Thyroid gland (tissue), 7 donors: ENCODE results near the genes RGS8 and NCF2.

DNA sequence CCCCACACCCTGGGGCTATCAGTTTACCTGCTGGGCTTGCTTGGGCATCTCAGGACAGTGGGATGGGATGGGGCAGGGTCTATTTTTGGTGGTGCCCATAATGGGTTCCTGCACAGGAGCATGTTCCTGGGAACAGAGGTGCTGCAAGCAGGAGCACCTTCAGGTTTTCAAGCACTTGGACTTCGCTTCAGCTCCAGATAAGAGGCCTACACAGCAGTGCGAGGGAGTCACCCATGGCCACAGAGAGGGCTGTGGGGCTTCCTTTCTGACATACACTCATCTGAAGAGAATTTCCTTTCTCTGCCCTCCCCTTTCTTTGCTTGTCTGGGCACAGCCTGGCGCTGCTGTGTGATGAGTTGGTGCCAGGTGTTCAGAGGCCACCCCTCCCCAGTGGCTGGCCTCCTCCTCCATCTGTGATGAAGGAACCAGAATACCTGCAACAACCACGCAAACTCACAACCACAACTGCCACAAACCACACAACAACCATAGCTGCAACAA is 70.8 kb downstream of the IER5 start:
- PRO-cap, 2 experiments = no peak in any of the 2 experiments
- RAMPAGE, long total RNA, 5 experiments = no peak in any of the 5 experiments

DNA sequence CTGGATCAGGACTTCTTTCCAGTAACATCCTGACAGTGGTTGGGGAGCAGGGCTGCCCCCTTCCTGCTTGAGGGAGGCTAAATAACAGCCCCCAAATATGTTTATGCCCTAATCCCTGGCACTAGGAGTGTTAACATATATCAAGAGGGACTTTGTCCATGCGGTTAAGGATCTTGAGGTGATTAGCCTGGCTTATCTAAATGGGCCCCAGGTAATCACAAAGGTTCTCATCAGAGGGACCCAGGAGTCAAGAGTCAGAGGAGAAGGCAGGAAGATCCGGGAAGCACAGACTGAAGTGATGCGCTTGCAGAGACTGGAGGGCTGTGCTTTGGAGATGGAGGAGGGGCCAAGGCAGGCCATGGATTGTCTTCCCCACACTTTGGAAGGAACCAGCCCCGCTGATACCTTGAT is 86.3 kb downstream of the IER5 start:
- PRO-cap, 2 experiments = no peak in any of the 2 experiments
- RAMPAGE, long total RNA, 5 experiments = no peak in any of the 5 experiments

DNA sequence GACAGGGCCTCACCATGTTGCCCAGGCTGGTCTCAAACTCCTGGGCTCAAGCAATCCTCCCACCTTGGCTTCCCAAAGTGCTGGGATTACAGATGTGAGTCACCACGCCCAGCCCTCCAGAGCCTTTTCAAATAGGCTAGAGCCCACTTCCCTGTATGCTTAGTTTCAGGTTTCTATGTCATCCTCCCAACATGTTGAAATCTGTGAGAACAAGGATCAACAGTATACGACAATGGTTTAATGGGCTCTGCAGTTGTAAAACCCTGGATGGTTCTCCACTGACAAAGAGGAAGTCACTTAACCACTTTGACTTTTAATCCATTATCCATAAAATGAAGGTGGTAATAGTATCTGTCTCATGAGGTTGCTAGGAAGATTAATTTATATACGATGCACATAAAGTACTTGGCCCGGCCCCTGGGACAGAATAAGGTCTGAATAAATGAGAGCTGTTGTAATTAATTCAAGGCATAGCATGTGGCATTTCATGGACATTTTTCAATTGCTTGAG is 113.9 kb upstream of the ZNF648 start:
- PRO-cap, 2 experiments = no peak in any of the 2 experiments
- RAMPAGE, long total RNA, 5 experiments = no peak in any of the 5 experiments

DNA sequence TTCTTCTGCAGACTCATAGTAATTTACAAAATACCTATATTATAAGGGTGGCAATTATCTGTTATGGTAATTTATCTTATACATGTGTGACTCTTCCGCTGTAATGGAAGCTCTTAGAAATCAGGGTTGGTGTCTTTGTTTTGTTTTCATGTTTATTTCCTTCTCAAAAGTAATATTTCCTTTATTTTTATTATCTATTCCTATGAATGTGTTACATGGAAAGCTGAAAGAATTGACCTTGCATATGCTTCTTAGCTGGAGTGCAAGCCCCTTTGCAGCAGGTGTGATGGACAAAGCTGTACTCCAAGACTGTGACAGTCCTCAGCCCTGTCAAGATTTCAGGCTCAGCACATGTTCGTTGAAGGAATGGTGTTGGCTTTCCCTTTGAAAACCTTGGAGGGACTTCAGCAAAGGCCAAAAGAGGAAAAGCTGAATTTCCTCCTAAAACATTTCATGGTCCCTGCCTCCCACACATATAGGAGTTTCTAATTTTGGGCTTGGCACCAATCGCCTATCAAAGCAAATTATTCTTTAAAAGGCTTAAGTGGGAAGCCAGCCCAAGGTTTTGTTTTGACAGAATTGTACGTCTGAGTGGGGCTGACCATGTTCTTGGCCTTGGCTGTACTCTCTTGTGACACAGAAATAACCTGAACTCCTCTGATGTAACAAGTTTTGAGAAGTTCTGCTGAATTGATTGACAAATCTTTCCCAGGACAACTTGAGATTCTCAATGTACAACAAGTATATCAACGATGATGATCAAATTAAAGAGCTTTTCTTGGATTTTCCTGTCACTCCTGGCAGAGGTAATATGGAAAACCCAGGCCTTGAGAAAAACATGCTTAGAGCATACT is 135.5 kb upstream of the ZNF648 start:
- PRO-cap, 2 experiments = peak in 1 of 2 experiments; most common minus-strand start position 339 of the sequence (in 1)
- RAMPAGE, long total RNA, 5 experiments = start-site peak on the minus strand in 1 of 5 experiments, centred at position 337 of the sequence, 5 reads per replicate

DNA sequence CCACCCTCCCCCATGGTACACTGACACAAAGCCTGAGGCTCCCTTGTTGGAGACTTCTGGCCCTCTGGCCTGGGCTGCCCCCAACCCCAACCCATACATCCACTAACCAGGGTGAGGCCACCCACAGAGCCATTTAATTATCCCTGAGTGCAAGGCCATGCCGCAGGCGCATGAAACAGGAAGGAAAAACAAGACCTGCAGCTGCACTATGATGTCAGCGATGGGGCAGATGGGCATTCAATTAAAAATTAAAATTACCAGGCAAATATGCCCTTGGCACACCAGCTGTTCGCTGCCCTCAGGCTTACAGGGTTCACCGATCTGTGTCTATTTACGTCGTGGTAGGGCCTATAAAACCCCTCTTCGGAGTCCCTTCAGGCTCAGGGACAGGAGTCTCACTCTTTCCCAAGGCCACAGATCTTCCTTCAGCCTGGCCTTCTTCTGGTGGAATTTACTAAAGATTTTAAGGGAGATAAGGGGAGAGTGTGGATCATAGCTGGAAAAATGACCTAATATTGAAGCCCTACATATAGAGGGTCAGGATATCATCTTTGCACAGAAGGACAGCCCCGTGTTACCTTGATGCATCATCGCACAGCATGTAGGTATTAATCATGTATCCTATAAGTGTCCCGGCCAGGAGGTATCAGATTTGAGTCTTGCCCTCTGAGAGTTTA is 29.6 kb upstream of the RGS16 start:
- PRO-cap, 2 experiments = no peak in any of the 2 experiments
- RAMPAGE, long total RNA, 5 experiments = no peak in any of the 5 experiments

DNA sequence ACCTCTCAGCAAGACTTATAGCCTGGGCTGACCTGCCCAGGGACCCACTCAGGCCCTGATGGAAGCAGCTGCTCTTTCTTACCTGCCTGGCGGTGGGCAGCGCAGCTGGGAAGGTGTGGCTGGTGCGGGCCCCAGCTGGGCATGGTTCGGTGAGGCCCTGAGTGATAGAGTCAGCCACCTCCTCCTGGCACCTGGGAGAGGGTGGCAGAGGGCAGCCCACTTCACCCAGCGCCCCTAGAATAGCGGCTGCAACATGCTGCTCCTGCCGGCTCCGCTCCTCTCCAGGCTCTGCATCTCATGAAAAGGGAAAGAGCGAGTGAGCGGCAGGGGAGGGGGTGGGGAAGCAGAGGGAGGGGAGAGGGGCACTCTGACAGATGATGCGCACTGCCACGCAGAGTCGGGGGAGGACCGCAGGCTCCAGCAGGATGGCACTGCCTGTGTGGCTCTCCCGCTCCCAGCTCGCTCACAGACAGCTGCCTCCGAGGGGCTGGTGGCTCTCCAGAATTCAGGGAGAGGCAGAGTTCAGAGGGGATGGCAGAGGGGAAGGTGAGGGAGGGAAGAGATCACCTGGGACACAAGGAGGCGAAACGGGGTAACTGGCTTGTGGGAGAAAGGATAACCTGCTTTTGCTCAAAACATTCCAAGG is at the start of gene RGS8:
Gene RGS8, minus strand, starts transcription at position 318 of the 646 bp plus-strand sequence.
- PRO-cap, 2 experiments = no peak in any of the 2 experiments
- RAMPAGE, long total RNA, 5 experiments = no peak in any of the 5 experiments

GRCh38 chr1:182863412-182864137 is 24.4 kb downstream of the DHX9 start:
- PRO-cap, 2 experiments = no peak in any of the 2 experiments
- RAMPAGE, long total RNA, 5 experiments = no peak in any of the 5 experiments

DNA sequence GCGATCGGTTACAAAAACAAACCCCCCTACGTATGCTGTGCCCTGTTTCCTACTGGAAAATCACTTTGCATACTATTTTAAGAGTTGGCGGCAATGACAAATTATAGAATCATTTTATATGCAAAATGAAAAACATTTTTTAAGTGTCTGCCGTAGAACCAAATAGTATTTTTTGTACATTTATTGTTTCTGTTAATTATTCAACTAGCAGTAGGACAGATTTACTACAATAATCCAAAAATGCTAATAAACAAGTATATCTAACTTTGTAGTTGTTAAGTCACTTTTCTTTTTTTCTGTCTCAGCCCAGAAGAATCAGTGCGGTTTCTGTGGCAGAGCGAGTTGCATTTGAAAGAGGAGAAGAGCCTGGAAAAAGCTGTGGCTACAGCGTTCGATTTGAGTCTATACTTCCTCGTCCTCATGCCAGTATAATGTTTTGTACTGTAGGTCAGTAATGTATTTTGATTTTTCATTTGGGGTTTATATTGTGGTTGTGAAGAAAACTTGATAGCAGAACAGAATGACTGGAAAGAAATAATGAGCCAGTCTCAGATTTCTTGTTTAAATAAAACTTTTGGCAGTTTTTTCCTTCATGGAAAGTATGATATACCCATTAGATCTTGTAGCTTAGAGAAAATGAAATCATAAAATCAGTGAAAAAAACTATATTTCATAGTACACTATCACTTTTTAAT is 27.1 kb downstream of the DHX9 start:
- PRO-cap, 2 experiments = no peak in any of the 2 experiments
- RAMPAGE, long total RNA, 5 experiments = no peak in any of the 5 experiments

GRCh38 chr1:182877246-182878487 is 38.5 kb downstream of the DHX9 start:
- PRO-cap, 2 experiments = no peak in any of the 2 experiments
- RAMPAGE, long total RNA, 5 experiments = no peak in any of the 5 experiments

GRCh38 chr1:182887919-182888435 is 48.8 kb downstream of the DHX9 start:
- PRO-cap, 2 experiments = no peak in any of the 2 experiments
- RAMPAGE, long total RNA, 5 experiments = no peak in any of the 5 experiments

DNA sequence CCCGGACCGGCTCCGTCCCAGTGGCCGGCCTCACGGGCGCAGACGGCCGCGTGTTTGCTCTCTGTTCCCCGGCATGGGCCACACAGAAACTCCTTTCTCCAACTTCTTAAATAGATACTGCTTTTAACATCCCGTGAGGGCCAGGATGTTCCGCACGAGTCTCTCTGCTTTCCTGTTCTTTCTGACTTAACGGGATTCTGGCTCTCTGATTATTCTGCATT is 875 bp downstream of the LAMC1 start:
- PRO-cap, 2 experiments = peak in 2 of 2 experiments; most common minus-strand start position 84 of the sequence (in 2)
- RAMPAGE, long total RNA, 5 experiments = no peak in any of the 5 experiments

GRCh38 chr1:183024406-183024662 is 1.1 kb downstream of the LAMC1 start:
- PRO-cap, 2 experiments = peak in 2 of 2 experiments; most common plus-strand start chr1:183024505 (in 1)
- RAMPAGE, long total RNA, 5 experiments = no peak in any of the 5 experiments

DNA sequence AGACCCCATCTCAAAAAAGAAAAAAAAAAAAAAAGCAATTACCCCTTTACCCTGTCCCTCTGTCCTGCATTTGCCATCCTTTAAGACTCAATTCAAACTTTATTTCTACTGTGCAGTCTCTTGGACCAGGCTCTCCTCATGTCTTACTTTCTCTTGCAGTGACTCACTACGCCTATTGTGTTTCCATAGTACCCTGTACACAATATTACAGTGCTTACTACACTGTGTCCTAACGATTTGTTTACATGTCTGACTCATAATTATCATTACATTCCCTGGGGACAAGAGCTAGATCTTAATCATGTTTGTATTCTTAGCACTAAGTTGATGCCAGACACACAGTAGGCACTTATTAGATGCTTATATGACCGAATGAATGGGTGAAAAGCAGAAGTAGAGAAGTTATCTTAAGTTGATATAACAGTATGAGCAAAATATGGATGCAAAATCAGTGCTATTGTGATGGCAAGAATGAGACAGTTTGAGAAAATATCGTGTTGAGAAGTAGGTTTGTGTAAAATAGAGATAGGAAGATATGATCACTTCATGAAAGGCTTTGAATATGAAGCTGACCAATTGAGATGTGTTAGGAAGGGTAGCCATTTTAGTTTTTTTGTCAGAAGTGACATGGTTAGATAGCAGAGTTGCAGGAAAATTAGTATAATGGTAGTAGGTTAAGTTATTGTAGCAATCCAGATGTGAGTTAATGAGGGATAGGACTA is 37.3 kb downstream of the LAMC1 start:
- PRO-cap, 2 experiments = no peak in any of the 2 experiments
- RAMPAGE, long total RNA, 5 experiments = no peak in any of the 5 experiments

- PRO-cap, 2 experiments = no peak in any of the 2 experiments
- RAMPAGE, long total RNA, 5 experiments = no peak in any of the 5 experiments
These were observed 41.6 kb downstream of the LAMC1 start for GRCh38 chr1:183064703-183065276.

GRCh38 chr1:183139374-183140076 is 46.5 kb upstream of the LAMC2 start:
- PRO-cap, 2 experiments = peak in 1 of 2 experiments; most common plus-strand start chr1:183139854 (in 1); most common minus-strand start chr1:183139688 (in 1)
- RAMPAGE, long total RNA, 5 experiments = no peak in any of the 5 experiments

DNA sequence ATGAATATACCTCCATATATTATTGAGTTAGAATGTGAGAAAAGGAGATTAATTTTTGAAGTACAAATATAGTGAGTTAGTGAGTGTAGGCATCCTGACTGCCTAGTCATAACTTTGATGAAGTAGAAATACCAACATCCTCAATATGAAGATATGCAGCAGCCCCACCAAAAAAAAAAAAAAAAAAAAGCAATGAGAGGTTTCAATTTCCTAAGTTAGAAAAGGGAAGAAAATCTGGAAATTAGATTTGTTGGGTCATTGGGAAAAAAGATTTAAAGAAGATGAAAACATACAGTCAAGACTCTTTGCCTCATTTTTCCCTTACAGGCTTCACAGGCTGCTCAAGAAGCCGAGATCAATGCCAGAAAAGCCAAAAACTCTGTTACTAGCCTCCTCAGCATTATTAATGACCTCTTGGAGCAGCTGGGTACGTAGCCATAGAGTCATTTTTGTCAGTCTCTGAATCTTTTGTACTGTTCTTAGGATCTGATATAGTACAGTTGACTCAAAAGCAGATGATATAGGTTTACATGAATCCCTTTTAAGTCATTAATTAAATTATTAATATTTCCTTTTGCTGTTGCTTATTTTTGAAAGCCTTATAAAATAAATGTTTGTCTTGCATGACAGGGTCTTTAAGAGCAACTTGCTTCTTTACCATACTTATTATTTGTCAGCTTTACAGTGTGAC is 45.8 kb upstream of the LAMC2 start:
- PRO-cap, 2 experiments = no peak in any of the 2 experiments
- RAMPAGE, long total RNA, 5 experiments = no peak in any of the 5 experiments

DNA sequence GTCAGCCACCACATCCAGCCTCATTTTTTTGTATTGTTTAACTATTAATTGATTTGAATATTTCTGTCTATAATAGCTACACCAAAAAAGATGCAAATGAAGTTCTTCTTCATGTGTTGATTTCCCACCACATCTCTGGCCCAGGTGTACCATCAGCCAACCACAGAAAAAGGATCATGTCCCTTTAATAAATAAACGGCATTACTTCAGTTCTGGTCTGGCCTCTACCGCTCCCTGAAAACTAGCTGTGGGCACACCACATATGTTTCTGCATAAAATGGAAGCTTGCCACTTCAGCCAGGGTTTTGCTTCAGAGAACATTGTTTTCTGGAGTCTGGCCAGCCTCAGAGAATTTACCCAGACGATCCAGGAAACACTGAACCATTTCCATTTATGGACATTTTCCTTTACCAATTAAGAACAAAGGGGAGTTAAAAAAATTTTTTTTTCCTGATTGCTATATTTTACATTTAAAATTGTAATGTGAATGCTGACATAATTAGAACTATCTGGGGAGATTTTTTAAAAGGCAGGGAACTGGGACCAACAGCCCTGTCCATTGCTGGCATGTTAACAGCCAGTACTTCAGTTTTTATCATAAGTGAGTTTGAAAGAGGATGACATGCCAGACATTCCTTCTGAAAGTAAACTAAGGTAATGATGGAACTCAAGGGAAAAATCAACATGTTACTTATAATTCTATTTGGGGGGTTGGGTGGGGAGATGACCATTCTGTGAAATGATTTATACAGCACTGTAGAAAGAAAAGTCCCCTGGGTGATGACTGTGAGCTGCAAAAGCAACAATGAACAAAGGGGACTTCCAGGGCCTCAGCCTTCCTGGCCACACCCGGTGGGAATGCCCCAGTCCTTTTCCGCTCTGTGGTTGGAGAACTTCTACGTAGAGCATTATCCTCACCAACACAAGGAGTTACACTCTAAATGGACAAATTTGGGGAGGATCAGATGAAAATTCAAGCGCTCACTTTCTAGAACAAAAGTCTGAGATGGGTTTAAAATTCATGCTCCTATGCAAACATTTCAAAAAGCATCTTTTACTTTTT is 5.6 kb upstream of the LAMC2 start:
- PRO-cap, 2 experiments = peak in 2 of 2 experiments; most common plus-strand start position 866 of the sequence (in 2); most common minus-strand start position 249 of the sequence (in 1)
- RAMPAGE, long total RNA, 5 experiments = no peak in any of the 5 experiments

- PRO-cap, 2 experiments = no peak in any of the 2 experiments
- RAMPAGE, long total RNA, 5 experiments = no peak in any of the 5 experiments
These were observed 57.7 kb downstream of the LAMC2 start for GRCh38 chr1:183243608-183244259.

DNA sequence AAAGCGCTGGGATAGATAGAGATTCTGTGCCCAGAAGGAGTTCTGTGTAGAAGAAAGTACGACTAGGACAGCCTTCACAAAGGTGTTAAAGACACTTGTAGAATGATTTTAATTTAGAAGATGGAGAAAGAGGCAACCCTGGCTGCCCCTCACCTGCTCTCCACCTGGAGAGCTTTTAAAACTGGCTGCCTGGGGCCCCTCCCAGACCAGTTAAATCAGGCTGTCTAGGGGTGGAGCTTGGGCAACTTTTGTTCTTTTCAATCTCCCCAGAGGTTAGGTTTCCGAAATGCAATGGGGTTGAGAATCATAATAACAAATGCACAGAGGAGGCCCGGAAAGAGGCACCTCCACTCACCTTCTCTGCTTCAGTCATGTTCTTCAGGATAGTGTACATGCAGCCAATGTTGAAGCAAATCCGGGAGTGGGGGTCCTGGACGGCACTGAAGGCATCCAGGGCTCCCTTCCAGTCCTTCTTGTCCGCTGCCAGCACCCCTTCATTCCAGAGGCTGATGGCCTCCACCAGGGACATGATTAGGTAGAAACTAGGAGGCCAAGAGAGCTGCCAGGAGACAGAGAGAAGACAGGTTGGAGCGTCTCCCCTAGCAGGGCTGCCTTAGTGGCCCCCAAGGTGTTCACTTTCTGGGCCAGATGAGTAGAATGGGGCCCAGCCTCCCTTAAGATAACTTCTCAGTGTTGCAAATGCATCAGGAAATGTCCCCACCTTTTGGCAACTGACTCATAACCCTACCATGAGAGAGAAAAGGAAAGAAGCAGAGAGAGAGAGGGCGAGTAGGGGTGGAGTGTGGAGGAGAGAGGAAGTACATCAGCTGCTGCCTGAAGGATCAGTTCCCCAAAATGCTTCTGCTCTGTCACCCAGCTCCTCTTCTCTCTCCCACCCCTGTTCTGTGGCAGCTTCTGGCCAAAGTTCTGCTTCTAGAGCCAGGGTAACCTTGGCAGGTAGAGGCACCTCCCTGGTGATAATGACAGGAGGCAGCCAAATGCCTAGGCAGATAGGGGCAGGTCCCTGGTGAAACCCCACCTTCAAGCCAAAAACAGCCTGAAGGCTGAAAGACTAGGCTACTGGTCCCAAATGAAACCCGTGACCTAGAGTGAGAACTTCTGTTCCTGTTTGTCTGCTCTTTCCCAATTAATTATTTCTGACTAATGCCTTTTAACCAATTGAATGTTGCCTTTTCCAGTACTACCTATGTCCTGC is at the start of gene NCF2:
Gene NCF2, minus strand, starts transcription at position 659 of the 1,216 bp plus-strand sequence.
- PRO-cap, 2 experiments = peak in 1 of 2 experiments; most common minus-strand start position 733 of the sequence (in 1)
- RAMPAGE, long total RNA, 5 experiments = start-site peak on the minus strand in 3 of 5 experiments, centred at positions 663 to 692 of the sequence, 5 to 17 reads per replicate

- PRO-cap, 2 experiments = no peak in any of the 2 experiments
- RAMPAGE, long total RNA, 5 experiments = no peak in any of the 5 experiments
These were observed 14.1 kb upstream of the NCF2 start for GRCh38 chr1:183604176-183604847.